Cardiac fibroblast (primary cell): Measurements from ENCODE around the gene CHSY3.

DNA sequence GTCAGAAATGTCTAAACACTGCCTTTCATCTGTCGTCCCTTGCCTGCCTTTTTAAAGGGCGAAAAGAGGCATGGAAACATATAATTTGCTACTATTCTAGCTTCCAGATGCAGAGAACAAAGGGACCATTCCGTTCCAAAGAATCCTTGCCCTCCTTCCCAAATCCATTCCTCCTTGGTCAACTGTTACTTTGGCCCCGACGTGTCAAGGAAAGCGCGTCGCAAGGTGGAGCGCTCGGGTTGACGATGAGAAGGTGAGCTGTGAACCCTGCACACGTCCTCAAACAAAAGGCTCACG lies 1.4 kb downstream of the FBN2 start:
- RRBS = no CpG with 5 or more reads among the region's 13 CpGs

DNA sequence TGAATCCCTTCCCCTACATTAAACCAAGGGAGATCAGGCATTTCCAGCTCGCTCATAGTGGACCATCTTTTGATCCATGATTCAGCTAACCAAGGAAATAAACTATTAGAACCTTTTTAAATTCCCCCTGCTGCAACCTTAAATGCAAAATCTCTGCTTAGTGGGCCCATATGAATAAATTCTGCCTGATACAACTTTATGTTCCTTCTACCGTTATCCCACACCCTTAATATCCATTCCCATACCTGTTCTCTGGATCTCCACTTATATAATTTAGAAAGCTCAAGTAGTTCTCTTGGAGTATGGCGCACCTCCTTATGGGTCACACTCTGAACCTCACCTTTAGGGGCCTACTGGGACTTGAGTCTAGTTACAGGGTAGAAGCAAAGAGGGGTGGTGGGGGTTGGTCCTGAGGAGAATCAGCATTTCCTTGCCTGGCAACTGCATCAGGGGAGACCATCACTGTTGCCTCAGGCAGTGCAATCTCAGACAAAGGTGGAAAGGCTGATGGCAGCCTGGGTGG lies 96.1 kb upstream of the FBN2 start:
- RRBS = no CpG with 5 or more reads among the region's 3 CpGs

- RRBS = no CpG with 5 or more reads among the region's 1 CpG
Observed at GRCh38 chr5:128736271-128736849, 198.3 kb upstream of the FBN2 start.

GRCh38 chr5:129903597-129904586 lies at the start of gene CHSY3:
TSS of gene CHSY3 (plus strand) at chr5:129904465.
- RRBS = 2% methylated on average over 21 of the region's 83 CpGs

DNA sequence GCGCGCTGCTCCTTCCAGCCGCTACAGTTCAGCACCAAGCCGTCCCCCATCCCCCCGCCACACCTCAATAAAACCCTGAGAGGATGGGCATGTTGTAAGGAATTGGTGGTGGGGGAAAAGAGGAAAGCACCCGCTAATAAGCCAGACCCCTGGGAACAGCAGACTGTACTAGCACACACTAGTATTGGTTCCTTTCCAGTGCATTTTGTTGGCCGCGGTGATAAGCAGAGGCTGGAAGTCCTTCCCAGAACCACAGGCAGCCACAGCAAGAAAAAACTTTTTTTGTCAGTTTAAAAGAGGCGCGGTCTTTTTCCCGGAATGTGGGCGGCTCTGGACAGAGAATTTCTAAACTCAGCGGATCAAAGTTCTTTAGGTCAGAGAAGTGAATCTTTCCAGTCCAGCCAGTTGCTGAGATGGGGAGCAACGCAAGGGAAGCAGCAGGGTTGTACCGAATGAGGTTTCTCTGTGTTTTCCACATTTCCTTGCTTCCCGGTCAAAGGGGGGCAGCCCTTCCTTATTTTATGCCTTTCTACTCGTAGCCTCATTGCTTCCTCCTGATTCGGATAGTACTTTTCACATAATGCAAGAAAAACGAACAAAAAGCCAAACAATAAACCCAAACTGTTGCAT lies 2.1 kb downstream of the CHSY3 start:
- RRBS = no CpG with 5 or more reads among the region's 19 CpGs

GRCh38 chr5:131163725-131164083 lies 1.4 kb downstream of the HINT1 start:
- RRBS = no CpG with 5 or more reads among the region's 4 CpGs

DNA sequence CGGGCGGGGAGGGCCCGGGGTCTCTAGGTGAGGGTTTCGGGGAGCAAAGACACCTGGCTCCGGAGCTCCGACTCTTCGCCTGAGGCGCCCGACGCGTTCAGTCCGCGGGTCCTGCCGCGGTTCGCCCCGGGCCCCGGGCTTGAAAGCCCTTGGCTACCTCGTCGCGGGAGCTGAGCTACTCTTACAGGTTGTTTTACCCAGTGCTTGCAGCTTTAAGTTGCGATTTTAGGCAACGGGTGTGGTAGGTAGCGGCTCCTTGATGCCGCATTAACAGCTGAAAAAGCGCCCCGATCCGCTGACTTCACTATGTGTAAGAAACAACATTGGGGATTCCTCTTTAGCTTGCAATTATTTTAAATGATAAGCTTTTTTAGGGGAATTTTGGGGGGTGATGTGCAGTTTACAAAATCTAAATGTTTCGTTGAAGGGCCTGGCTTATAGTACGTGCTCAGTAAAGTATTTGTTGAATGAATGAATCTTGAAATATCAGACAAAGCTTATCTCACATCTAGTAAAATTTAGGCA lies 757 bp downstream of the CDC42SE2 start:
- RRBS = 2% methylated on average over 15 of the region's 30 CpGs

- RRBS = no CpG with 5 or more reads among the region's 5 CpGs
Observed at GRCh38 chr5:131390701-131391311, 127.0 kb downstream of the CDC42SE2 start.

GRCh38 chr5:131714548-131715047 lies 79.6 kb upstream of the RAPGEF6 start:
- RRBS = no CpG with 5 or more reads among the region's 1 CpG

- RRBS = no CpG with 5 or more reads among the region's 4 CpGs
Observed at GRCh38 chr5:131794411-131794977, 2.3 kb downstream of the FNIP1 start.

GRCh38 chr5:132221808-132222368 lies 5.8 kb downstream of the P4HA2 start:
- RRBS = no CpG with 5 or more reads among the region's 5 CpGs

DNA sequence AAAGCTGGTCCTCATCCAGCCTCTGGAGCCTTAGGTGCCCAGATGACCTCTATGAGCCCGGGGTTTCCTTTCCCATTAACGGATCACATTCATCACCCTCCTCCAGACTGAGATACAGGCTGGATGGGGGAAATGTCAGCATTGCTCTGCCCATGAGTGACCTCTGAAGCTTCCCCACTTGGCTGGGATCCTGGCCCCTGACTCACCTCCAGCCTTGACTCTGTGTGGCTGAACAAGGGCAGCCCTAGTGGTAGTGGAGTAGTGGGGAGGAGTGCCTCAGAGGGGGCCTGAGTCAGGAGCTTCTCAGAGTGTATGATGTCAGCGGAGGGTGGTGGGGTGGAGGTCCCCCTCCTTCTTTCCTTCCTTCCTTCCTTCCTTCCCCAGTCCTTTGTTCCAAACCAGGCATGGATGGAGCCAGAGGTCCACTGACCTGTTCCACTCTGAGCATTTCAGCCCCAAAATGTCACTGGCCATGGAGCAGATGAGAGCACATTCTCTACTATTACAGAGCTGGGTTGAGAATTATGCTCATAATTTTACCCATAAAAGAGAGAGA lies 6.5 kb downstream of the PDLIM4 start:
- RRBS = no CpG with 5 or more reads among the region's 3 CpGs

DNA sequence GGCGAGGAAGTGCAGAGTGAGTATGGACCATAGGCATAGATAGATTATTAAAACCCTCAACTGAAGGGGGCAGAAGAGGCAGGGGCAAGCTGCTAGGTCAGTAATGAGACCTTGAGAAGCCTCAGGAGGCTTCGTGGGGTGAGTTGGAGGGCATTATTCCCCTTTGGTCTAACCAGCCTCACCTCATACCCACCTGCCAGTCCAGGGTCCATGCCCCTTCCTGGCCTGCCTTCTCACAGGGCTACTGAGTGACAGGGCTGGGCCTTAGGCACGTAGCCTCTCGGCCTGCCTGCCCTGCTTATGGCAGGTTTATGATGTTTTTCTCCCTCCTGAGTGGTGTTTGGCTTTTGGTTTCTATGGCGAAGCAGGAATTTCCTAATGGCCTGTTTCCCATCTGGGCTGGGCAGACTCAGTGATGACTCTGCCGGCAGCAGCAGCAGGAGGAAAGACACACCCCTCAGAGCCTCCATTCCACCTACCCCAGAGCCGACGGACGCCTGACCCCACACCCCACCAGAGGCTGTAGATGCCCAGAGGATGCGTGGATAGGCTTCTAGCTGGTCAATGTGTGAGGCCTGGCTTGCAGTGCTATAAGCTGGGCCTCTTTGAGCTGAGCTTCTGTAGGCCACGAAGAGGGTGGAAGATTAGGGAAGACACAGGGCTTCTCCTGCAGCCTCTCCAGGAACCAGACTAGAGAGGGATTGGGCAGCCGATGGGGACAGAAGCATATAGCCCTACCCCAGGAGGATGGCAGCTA lies 8.2 kb downstream of the PDLIM4 start:
- RRBS = no CpG with 5 or more reads among the region's 12 CpGs

- RRBS = no CpG with 5 or more reads among the region's 8 CpGs
Observed at GRCh38 chr5:132348245-132348931, 21.1 kb upstream of the SLC22A5 start.

- RRBS = no CpG with 5 or more reads among the region's 9 CpGs
Observed at GRCh38 chr5:132389429-132389935, 20.0 kb downstream of the SLC22A5 start.

DNA sequence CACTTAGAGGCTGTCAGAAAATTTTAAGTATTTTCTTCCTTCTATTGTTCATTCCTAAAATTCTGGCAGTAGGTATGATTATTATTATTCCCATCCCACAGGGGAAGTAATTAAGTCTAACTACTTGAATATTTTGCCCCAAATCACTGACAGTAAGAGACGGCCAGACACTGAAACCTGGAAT lies 40.5 kb downstream of the SLC22A5 start:
- RRBS = no CpG with 5 or more reads among the region's 1 CpG

- RRBS = no CpG with 5 or more reads among the region's 3 CpGs
Observed at GRCh38 chr5:132416989-132417369, 47.5 kb downstream of the SLC22A5 start.

- RRBS = no CpG with 5 or more reads among the region's 5 CpGs
Observed at GRCh38 chr5:132463860-132464189, 26.7 kb downstream of the IRF1 start.

DNA sequence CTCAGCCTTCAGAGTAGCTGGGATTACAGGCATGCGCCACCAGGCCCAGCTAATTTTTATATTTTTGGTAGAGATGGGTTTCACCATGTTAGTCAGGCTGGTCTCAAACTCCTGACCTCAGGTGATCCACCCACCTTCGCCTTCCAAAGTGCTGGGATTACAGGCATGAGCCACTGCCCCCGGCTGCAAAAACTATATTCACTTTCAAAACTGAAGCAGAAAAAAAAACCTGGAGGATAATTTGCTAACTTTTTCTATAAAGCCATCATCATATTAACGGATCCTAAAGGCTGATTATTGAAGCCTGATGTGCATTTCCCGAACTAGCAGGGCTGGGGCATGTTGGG lies 5.6 kb downstream of the IRF1 start:
- RRBS = no CpG with 5 or more reads among the region's 5 CpGs

DNA sequence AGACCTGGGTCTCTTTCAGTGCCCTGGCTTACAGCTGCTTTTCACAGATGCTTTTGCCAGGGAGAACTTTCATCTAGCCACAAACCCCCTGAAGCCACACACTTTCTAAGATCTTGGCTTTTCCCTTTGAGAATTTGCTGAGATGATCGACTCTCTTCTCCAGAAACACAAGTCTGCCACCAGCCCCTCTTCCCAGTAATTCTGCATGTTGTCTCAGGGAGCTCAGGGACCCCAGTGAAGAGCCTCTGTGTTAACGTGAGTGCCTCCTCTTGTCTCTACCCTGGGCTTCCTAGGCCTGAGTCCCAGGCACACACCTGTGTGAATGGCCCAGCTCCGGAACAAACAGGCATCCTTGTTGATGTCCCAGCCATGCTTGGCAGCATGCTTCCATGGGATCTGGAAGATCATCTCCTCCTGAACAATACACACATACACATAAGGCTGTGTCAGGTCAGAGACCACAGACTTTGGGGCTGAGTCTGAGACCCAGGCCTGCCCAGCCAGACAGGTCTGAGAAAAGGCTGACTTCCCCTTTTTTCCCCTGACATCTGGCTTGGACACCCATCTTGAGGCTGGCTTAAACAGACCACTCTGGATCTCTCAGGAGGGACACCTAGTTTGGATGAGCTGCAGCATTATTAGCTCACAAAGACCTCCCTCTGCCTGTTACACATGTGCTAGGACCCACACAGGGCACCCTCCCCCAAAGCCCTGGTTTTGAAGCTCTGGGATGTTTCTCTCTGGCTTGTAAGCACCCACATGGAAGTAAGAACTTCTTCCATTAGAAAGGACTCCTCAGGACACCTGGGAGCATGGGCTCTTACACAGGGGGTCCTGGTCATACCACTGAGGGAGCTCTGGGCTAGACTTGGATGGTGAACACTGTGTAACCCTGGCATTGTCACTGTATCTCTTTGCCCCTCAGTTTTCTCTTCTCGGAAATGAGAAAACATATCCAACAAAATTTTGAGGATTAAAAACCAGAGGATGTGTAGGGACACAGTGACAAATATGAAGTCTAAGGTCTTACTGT lies 2.6 kb downstream of the IRF1 start:
- RRBS = no CpG with 5 or more reads among the region's 4 CpGs